NALM6 (cell line): ENCODE measurements around the gene PLK5.

DNA sequence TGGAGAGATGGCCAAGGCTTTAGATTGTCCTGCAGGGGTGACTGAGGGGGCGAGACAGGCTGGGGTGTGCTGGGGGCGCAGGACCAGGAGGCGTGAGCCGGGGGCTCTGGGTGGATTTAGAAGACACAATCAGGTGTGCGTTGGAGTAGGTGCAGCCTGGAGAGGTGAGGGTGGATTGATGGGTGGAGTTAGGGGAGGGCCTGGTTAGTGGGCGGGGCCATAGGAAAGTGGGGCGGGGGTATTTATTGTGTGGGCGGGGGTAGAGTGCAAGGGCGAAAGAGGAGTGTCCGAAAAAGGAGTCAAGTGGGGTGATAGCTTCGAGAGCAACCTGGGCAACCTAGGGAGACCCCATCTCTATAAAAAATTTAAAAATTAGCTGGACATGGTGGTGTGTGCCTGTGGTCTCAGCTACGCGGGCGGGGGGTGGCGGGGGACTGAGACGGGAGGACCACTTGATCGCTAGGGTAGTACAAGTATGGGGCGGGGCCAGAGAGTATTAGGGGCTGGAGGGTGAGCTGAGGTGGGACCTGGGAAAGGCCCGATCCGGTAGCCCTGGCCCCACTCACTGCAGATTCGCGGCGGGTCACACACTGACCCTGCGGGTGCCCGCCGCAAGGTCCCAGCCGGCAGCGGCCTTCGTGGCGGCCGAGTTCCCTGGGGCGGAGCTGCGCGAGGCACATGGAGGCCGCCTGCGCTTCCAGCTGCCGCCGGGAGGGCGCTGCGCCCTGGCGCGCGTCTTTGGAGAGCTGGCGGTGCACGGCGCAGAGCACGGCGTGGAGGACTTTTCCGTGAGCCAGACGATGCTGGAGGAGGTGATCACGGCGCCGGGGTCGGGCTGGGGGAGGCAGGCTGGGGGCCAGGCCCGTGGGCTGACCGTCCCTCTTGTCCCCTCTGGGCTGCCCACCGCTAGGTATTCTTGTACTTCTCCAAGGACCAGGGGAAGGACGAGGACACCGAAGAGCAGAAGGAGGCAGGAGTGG is 2.3 kb upstream of the ARHGAP45 start:
- PRO-cap: no peak

DNA sequence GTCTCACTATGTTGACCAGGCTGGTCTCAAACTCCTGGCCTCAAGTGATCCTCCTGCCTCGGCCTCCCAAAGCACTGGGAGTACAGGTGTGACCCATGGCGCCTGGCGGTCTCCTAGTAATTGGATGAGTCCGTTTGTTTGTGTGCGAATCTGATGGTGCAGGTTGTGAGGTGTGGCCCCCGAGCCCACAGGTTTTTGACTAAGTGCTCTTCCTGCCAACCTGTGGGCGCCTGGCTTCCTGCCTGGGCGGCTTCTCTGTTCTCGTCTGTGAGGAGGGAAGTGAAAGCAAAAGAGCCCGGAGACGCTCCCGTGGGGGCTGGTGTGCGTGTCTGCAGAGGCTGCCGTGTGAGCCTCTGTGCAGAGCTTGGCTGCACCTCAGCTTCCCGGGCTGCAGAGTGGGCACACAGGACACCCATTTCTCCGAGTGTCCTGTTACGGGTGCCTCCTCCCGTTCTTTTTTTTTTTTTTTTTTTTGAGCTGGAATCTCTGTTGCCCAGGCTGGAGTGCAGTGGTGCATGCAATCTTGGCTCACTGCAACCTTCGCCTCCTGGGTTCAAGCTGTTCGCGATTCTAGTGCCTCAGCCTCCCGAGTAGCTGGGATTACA is 10.1 kb downstream of the ARHGAP45 start:
- PRO-cap: no peak

- PRO-cap: no peak
Observed at GRCh38 chr19:1088149-1088547, 7.0 kb downstream of the POLR2E start.

DNA sequence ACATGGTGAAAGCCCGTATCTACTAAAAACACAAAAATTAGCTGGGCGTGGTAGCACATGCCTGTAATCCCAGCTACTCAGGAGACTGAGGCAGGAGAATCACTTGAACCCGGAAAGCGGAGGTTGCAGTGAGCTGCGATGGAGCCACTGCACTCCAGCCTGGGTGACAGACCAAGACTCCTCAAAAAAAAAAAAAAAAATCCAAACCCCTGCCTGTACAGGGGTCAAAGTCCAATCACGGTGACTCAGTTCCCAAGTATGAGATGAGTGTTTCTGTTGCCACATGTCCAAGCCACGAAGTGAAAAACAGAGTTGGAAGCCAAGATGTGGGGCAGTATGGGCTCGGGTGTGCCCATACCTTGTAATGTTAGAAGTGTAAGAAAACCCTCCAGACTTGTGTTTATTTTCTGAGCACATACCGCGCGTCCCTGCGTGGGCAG is 1.4 kb upstream of the GPX4 start:
- PRO-cap: no peak

GRCh38 chr19:1171209-1171673 is 2.8 kb downstream of the SBNO2 start:
- PRO-cap: no peak

DNA sequence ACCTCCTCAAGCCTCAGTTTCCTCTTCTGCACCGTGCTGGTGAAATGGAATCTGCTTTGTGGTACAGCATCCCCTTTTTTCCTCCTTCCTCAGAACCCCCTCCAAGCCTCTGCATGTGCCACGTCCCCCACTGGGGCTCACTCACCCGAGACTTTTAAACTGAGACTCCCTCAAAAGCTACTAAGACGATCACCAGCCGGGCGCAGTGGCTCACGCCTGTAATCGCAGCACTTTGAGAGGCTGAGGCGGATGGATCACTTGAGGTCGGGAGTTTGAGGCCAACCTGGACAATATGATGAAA is 349 bp upstream of the SBNO2 start:
- PRO-cap: no peak

GRCh38 chr19:1181730-1182252 is 7.7 kb upstream of the SBNO2 start:
- PRO-cap: no peak

DNA sequence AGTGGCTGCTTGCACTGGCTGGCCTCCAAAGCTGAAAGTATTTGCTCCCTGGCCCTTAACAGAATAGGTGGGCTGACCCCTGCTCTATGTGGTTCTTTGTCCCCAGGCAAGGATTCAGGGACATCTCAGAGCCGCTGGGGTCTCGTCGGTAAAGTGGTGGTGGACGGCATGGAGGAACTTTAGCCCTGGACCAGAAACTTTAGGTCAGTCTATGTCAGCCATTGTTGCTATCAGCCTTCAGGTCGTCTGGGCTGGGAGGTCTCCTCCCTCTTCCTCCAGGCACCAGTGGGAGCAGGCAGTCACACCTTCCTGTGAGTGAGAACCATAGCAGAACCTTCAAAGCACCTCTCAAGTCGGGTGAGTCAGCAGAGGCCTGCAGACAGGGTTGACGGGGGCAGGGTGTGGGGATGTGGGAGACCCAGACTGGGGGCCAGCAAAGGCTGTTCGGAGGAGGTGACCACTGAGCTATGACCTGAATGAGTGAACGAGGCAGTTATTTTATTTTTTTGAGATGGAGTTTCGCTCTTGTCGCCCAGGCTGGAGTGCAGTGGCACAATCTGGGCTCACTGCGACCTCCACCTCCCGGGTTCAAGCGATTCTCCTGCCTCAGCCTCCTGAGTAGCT is 15.3 kb upstream of the SBNO2 start:
- PRO-cap: no peak

DNA sequence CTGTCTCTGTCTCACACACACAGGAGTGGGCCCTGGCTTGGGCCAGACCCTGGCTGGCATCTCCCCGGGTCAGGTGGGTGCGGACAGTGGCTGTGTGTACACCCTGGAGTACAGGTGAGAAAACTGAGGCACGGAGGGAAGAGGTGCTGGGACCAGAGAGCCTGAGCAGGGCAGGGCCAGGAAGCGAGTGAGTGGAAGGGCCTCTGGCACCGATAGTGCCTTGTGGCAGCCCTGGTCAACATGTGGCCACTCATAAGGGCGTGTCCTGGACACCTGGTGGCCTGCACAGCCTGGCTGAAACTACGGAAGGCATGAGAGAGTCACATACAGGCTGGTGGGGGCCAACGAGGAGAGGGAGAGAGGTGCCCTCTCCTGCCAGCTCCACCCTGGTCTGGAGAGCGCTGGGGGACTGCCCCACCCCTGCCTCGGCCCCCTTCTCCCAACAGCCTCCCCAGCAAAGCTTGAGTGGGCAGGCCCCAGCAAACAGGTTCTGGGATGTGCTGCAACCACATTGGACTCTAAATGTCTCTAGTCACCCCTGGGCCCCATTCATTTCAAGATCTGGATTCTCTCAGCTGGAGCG is 6.0 kb downstream of the CBARP start:
- PRO-cap: no peak

DNA sequence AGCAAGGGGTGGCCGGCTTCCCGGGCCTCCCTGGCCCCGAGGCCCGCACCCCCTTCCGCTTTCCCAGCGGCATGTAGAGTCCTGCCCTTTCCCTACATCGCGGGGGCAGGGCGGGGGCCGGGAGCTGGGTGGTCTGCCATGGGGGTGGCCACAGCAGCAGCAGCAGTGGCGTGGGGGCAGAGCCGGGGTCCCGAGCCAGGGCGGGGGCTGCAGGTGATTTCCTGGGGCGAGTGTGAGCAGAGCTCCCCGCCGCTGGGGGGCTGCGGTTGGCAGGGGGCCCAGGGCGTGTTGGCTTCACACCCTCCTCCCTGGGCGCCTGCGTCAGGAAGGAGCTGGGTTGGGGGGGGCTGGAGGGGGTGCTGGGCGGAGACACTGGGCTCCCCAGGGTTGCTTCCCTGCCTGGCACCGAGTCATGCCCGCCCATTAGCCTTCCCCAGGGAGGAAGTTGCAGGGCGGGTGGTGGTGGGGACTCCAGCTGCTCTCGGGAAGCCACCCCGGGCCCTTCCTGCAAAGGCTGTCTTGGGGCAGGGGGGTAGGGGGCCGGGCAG is 4.4 kb downstream of the MIDN start:
- PRO-cap: bidirectional peak, plus-strand start outside the sequence, minus-strand start at position 329 of the sequence

- PRO-cap: no peak
Observed at GRCh38 chr19:1355491-1356464, 1.0 kb downstream of the PWWP3A start.

GRCh38 chr19:1393753-1394593 is 7.4 kb downstream of the GAMT start:
- PRO-cap: no peak

- PRO-cap: unidirectional peak, plus-strand start at chr19:1401098
Observed at GRCh38 chr19:1400211-1401301, 786 bp downstream of the GAMT start.

GRCh38 chr19:1412466-1412718 is 5.0 kb downstream of the DAZAP1 start:
- PRO-cap: no peak

DNA sequence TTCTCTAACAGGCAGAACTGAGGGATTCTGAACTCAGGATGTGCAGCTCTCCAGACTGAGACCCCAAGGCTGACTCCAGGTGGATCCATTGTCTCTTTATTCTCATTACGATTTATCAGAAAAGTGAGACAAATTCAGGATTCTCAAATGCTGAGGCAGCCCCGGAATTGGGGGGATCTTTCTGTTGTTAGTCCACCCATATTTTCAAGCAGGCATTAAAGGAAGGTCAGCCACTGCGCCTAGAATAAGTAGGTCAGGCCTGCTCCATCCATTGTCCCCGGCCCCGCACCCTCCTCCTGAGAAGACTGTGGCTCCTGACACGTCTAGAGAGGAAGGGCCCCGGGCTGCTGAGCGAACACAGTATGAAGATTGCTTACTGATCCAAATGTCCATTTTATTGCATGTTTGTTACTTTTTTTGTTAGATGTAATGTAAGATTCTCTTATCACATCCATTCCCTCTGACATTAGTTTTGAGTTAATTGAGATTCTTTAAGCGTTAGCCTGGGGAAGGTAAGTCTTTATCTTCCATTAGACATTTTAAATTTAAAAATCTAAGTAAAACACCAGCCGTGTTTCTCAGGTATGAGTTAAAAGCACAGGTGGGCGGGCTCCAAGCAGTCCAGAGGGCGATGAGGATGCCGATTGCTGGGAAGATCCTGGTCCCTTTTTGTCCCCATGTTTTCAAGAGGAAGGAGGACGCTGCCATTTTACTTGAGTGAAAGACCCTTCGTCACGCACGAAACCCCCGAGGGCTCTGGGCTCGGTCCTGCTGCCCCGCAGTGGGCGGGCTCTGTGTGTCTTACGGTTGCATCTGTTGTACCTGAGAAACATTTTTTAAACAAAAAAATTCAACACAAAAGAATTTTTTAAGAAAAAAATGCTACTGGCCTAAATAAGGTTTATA is 10.1 kb upstream of the RPS15 start:
- PRO-cap: no peak

- PRO-cap: no peak
Observed at GRCh38 chr19:1501085-1501632, 10.2 kb downstream of the REEP6 start.

DNA sequence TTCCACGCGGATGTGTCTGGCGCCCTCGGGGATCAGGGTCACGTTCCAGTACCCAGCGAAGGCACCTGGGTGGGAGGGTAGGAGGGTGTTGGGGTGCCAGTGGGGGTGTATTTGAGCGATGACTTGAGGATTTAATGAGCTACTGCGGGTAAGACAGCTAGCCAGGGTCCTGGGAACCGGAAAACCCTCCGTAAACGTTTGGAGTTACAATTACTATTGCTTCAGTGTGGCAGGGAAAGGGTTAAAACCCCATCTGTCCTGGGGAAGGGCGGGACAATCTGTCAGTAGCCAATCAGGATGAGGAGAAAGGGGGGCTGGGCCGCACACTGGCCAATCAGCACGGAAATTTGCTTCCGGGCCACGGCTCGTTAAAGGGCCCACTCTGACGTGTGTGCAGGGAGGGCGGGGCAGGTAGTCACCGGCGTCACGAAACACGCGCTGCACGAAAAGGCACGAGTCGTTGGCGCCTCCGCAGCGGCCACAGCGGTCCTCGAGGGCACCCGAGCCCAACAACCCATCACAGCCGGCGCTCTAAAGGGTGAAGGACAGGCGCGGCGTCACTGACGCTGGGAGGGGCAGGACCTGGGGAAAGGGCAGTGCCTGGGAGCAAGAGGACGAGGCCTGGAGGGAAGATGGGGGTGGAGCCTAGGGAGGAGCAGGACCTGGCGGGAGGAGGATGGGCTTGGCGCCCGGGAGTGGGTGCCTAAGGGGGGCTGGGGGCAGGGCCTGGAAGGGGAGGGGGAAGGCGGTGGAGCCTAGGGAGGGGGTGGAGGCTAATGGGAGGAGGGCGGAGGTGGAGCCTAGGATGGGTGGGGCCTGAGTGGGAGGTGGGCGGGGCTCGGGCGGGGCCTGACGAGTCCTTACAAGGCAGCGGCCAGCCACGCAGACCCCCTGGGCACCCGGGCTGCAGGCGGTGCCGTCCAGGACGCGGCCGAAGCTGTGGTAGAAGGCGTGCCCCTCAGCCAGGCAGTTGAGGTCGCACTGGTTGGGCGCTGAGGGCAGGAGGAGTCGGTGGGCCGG is 4.9 kb downstream of the ADAMTSL5 start:
- PRO-cap: no peak

- PRO-cap: no peak
Observed at GRCh38 chr19:1523595-1524184, at the start of gene PLK5. Gene PLK5, plus strand, starts transcription at chr19:1524077.

DNA sequence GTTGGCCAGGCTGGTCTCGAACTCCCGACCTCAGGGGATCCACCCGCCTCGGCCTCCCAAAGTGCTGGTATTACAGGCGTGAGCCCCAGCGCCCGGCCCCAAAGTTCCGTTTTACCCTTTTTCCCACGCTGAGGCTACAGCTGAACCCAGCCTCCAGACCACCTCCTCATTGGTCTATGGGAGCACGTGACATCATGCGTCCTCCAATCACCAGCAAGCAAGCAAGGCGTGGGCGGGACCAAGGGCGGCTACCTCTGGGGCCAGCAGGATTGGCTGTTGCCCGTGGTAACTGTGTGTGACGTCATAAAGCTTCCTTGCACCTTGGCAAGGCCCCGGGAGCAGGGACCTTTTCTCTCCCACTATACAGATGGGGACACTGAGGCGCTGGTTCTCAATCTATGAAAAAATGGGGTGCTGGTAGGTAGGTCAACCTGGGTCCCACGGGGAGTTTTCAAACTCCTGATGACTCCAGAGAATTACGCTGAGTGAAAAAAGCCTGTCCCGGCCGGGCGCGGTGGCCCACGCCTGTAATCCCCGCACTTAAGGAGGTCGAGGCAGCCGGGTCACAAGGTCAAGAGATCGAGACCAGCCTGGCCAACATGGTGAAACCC is 18.8 kb downstream of the PLK5 start:
- PRO-cap: no peak

GRCh38 chr19:1580132-1580800 is 12.1 kb upstream of the MEX3D start:
- PRO-cap: no peak